Paraaortic lymph node (tissue), 1 donor: ENCODE results near the genes SLC12A4, SLC7A6OS and ZFP90.

- PRO-cap: no peak
These were observed 1.1 kb upstream of the CTCF start for GRCh38 chr16:67561027-67561851.

GRCh38 chr16:67653493-67654299, 6.4 kb downstream of the ACD start:
- PRO-cap: no peak

- PRO-cap: no peak
These were observed 508 bp downstream of the PARD6A start for GRCh38 chr16:67661187-67661748.

DNA sequence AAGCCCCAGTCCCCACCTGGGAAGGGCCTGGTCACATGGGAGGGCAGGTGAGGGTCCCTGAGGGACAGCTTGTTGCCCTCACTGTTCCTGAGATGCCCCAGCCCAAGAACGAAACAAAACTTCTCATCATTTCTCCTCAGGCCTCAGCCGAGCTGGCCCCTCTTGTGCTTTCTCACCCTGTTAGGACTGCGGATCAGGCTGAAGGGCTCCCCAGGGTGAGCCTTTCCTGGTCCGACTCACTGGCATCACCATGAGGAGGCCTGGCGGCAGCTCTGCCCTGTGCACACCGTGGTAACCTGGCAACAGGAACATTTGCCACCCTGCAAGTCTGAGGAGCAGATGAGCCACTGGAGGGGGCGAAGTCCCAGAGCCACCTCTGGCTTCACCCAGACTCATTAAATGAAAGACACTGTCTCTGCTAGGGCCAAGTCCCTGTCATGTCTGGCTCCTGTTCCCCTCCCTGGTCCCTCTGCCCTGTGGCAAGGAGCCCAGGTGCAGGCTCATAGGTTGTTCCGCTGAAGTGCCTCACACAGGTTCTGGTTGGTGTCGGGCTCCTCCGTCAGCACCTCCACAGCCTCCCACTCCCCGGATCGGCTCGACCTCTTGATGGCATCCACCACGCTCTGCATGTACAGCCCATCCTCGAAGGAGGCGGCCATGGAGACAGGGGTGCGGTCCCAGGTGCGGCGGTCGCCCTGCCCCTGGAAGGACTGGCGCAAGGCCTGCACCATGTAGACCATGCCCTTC, 8.2 kb downstream of the C16orf86 start:
- PRO-cap: no peak

GRCh38 chr16:67803920-67804470, 2.4 kb downstream of the RANBP10 start:
- PRO-cap: no peak

GRCh38 chr16:67843258-67843718, 1.2 kb downstream of the THAP11 start:
- PRO-cap: no peak

GRCh38 chr16:67858932-67859480, 11.5 kb upstream of the CENPT start:
- PRO-cap: no peak

DNA sequence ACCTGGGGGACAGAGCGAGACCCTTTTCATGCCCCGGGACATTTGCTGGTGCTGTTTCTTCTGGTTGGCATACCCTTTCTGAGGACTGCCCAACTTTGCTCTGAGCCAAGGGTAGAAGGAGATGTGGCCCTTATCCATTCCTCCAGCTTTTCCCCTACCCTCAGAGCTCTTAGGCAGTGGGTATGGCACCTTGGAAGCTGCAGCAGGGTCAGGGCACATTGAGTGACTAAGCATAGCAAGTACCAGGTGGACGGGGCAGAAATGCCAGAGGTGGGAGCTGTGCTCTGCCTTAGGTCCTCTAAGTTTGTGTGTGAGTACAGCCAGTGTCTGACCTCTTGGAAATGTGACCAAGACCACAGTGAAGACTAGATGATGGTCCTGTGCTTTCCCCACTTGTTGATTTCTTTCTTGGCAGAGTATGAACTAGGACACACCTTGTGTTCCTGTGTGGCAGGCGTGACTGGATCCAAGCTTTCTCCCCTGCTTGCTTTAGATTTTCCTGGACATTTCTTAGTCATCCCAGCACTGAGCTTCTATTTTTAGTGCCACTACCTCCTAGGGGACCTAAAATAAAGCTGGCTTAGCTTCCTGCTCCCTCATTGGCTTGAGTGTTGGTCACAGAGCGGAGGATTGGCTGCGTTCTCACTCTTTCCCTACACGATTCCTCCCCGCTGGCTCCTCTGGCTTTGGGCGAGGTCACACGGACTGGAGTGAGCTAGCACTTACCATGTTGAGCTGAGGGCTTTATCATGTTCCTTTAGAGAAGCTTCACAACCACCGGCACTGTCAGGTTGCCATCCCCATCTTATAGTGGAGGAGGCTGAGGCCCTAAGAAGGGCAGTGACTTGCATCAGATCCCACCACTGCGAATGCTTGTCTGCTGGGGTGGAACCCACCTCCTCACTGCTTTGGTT, 9.8 kb upstream of the EDC4 start:
- PRO-cap: bidirectional peak, plus-strand start at position 696 of the sequence, minus-strand start at position 491 of the sequence

DNA sequence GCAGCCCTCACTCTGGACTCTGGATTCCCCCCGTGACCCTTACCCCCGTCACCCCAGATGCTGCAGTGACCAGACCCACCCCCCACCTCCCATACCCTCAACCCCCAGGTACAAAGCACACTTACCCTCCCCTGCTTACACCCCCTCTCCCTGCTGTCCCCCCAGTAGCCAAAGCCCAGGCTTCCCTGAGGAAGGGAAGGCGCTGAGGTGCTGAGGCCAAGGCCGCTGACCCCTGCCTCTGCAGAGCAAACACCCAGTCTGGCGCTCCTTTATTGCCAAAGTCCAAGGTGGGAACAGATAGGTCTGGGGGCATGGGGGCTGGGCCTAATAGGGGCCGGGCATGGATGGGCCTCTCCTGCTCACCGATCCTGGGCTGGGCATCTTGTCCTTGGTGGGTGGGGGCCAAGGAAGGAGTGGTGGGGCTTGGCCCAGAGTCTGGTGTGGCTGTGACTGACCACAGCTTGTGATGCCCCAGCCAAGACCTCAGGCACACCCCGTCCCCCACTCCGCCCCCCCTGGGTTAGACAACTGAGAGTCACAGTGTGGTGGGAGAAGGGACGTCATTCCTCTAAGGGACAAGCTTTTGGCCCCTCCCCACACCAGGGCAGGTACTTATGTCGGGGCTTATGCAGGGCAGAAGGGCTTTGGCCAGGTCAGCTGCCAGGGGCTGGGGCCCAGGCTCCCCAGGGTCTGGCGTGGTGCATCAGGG, 544 bp downstream of the LCAT start:
- PRO-cap: no peak

DNA sequence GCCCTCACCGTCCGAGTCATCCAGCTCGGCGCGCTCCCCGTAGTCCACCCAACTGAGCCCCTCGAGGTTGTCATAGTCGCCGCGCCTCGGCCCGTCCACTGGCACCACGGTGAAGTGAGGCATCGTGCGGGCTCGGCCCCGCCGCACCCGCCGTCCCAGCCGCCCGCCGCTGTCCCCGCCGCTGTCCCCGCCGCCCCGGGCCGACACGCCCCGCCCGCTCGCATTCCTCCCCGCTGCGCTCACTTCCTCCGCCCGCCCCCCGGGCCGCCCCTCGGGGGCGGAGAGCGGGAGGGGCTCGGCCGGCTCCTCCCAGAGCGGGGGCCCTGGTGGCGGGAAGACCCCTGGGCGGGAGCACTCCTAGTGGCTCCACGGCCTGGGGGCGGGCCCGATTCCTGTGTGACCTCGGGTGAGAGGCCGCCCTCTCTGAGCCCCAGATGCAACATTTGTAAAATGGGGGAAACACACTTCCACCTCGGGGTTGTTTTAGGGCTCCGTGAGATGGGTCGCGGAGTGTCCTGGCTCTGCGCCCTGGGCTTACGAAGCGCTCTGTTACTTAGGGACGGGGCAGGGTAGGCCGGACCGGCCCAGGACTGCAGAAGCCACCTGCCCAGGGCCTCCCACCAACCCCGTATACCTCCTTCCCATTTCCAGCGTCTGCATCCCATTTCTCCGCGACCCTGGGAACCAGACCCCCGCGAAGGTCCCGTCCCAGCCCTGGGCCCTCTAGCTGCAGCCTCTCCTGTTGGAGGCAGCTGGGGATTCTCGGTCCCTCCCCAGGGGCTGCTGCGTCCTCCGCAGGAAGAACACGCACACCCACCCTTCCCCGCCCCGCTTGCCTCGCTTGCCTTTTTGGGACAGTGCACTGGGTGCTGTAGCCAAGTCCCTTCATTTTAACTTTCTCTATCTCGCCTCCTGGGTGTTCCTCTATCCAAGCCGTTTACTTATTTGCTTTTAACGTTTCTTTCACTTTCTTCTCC, at the start of gene SLC12A4:
Gene SLC12A4, minus strand, starts transcription at position 207 of the 977 bp plus-strand sequence.
- PRO-cap: bidirectional peak, plus-strand start at position 312 of the sequence, minus-strand start at position 171 of the sequence; bidirectional peak, plus-strand start at position 857 of the sequence, minus-strand start at position 725 of the sequence

DNA sequence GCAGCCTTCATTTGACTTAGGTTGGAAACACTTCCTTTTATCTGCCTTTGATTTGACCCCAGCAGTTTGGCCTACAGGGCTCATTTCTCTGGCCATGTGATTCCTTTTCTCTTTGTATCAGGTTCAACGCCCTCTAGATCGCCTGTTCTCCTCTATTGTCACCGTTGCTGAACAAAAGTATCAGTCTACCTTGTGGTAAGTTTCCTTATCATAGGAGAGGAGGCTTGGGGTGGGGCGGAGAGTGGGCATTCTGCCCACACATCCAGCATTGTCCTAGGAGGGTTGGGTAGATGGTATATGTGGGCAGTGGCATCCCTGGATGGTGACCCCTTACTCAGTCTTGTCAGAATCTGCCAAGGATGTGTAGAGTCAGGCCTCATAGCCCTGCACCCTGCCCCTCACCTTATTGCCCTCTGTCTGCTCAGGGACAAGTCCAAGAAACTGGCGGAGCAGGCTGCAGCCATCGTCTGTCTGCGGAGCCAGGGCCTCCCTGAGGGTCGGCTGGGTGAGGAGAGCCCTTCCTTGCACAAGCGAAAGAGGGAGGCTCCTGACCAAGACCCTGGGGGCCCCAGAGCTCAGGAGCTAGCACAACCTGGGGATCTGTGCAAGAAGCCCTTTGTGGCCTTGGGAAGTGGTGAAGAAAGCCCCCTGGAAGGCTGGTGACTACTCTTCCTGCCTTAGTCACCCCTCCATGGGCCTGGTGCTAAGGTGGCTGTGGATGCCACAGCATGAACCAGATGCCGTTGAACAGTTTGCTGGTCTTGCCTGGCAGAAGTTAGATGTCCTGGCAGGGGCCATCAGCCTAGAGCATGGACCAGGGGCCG, 6.6 kb upstream of the NFATC3 start:
- PRO-cap: no peak

DNA sequence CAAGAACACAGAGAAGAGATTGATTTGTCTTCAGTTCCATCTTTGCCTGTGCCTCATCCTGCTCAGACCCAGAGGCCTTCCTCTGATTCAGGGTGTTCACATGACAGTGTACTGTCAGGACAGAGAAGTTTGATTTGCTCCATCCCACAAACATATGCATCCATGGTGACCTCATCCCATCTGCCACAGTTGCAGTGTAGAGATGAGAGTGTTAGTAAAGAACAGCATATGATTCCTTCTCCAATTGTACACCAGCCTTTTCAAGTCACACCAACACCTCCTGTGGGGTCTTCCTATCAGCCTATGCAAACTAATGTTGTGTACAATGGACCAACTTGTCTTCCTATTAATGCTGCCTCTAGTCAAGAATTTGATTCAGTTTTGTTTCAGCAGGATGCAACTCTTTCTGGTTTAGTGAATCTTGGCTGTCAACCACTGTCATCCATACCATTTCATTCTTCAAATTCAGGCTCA, 45.1 kb downstream of the ESRP2 start:
- PRO-cap: no peak

GRCh38 chr16:68226350-68227223, 9.3 kb downstream of the ESRP2 start:
- PRO-cap: no peak

GRCh38 chr16:68252424-68252900, 7.3 kb downstream of the PLA2G15 start:
- PRO-cap: no peak

- PRO-cap: no peak
These were observed 9.9 kb downstream of the SLC7A6OS start for GRCh38 chr16:68300436-68301665.

- PRO-cap: bidirectional peak, plus-strand start at chr16:68311084, minus-strand start at chr16:68310946
These were observed at the start of gene SLC7A6OS for GRCh38 chr16:68310140-68311212. Gene SLC7A6OS (minus strand): TSS chr16:68310946.

- PRO-cap: no peak
These were observed 50.3 kb downstream of the PRMT7 start for GRCh38 chr16:68360923-68361763.

DNA sequence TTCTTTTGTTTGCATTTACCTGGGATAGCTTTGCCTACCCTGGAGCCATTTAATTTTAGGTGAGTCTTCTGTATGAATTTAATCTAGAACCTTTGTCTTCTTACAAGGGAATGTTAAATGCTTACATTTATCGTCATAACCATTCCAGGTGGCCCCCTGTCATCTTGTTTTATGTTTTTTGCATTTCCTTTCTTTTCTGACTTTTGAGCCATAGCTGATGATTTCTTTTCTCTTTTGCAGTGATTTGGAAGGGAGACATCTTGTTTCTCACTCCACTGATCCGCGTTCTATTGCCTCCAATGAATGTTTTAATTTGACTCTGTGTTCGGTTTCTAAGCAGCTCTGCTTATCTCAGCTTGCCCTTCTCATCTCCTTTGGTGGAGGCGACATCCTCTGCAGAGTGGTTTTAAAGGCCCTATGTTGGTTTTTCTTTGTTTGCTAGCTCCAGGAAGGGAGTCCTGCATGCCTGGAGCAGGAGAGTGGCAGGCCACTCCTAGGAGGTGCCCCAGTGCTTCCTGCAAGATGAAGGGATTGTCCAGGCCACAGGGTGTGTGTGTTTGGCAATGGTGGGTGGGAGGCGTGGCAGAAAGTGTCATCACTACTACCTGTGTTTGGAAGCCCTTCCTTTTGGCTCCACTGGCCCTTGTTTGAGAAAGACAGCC, 13.7 kb downstream of the SMPD3 start:
- PRO-cap: no peak

DNA sequence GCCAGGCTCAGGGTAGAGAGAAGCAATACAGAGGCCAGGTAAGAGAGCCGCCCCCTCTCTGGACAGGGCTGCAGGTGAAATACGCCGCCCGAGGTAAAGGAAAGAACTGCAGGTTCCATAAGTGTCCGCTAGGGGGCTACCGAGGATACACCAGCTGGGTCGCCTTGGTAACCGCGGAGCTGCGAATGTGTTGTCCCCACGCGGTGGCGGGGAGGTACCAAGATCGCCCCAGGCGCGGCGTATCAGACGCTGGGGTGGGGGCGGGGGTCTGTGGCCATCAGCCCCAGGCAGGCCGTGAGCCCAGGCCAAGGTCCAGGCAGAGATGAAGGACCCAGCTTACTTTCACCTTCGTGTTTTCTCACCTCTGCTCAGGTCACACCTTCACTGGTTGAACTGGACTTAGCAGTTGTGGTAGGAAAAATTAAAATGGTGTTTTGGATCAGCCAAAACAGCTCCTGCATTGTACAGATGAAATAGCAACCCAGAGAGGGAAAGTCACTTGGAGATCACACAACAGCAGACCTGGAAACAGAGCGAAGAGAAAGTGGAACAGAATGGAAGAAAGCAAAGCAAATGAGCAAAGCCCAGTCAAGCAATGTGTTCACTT, 18.3 kb upstream of the ZFP90 start:
- PRO-cap: no peak

GRCh38 chr16:68538739-68539370, at the start of gene ZFP90:
Gene ZFP90 (plus strand): TSS chr16:68539291.
- PRO-cap: unidirectional peak, minus-strand start at chr16:68538858; bidirectional peak, plus-strand start at chr16:68539297, minus-strand start at chr16:68539160